Fibroblast of villous mesenchyme (primary cell): ENCODE results near the gene AAR2.

DNA sequence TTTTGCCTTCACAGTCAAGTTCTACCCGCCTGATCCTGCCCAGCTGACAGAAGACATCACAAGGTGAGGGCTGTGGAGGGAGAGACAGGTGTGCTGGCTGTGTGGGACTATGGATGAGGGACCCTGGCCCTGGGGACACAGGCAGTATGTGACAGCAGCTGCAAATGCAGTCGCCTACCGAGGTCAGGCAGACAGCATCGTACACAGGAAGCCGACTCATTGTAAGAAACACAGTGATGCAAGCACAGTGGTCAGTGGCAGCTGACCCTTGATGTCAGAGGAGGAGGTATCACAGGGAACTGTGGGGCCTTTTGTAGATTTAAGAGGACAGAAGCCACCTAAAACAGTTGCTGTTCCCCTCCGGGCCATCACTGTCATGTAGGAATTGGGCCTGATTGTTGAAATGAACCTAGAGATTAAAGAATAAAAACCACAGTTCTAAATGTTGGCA is 27.8 kb downstream of the EPB41L1 start:
- CAGE, long polyA plus RNA, result no peak

GRCh38 chr20:36221484-36222250 is 14.6 kb upstream of the AAR2 start:
- CAGE, long polyA plus RNA, result no peak

DNA sequence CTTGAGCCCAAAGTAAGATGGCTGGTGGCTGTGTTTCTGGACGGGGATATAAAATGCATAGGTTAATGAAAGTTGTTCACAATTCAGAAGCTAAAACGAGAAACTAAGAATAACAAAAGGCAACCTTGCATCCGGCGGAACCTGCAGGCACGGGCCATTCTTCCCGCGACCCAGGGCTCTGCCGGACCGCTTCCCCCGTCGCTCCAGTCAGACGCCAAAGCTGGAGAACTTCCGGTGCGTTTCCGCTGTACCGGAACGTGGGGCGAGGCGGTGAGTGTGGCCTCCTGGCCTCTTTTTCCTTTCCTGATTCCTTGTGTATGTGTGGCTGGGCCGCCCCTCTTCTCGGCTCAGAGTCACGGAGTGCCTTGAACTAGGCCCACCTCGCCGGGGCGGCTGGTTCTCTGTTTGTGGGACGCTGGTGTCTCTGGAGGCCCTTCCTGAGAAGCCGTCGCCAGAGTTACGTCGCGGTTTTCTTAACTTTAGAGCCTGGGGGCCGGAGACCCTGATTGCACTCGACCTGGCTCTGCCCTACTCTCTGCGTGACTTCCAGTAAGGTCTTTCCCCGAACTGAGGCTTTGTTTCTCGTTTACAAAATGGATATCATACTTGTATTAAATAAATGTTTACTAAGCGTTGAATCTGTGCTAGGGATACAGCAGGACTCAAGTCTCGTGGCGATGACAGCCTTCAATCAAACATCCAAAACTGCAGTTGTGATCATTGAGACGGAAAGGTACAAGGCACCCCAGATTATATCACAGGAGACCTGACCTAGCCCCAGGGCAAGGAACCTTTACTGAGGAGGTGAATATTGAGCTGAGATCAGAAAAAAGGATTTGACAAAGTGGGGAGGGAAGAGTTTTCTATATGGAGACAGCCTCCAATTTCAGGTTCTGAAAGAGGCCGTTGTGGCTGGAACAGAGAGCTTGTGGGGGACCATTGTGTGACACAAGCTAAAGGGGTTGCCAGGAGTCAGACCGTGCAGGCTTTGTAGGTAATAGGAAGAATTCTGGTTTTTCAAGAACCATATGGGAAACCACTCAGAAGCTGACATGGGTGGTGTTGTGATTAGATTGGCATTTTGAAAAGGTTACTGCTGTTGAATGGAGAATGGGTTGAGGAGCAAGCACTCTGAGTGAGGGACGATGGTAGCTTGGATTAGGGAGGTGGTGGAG is at the start of gene AAR2:
AAR2 (plus strand) TSS at position 245 of the 1,175 bp plus-strand sequence.
- CAGE, long polyA plus RNA, result no peak

GRCh38 chr20:36460398-36460984 is 80.8 kb upstream of the MYL9 start:
- CAGE, long polyA plus RNA, result no peak

DNA sequence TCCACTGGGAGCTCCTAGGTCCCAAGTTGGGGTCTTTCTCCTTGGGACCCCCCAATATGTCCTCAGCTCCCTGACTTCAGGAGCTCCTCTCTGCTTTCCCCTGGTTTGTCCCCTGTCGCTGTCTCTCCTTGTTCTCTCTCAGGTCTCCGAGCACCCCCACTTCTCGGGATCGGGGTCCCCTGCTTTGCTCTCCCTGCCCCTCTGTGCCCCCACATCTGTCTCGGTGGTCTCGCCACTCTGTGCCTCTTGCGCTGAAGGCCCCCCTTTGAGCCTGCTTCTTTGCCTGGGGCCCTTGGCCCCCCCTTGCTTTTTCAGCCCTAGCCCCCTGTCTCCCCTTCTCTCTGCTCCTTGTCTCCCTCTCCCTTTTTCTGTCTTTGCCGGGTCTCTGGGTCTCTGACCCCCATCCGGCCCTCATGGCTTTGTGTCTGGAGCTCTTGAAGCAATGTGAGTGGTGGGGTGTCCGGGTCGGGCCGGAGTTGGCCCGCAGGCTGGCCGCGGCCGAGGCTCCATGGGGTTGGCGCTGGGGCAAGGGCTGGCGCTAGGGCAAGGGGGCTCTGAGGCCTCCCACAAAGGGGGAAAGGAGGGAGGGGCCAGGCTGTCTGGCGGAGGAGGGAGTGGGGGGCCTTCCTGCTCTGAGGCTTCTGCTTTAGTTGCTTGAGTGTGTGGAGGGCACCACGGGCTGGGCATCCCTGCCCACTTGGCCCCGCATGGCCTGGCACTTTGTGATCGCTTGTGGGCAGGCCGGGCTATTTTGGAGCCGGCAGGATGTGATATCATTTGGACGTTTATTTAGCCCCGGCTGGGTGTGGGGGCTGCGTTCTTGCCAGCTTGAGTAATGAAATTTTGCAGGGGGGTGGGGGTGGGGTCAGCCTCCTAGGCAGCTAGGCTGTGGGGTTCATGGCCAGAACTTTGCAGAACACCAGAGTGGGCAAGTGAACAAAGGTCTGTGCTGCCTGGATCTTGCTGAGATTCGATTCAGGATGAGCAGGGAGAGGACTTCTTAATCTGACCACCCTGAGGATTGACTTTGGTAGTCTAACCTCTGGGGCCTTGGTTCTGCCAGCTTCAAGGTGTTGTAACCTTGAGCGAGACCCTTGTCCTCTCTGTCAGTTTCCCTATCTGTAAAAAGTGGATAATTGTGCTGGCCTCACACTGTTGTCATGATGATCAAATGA is 78.8 kb upstream of the MYL9 start:
- CAGE, long polyA plus RNA, result no peak

DNA sequence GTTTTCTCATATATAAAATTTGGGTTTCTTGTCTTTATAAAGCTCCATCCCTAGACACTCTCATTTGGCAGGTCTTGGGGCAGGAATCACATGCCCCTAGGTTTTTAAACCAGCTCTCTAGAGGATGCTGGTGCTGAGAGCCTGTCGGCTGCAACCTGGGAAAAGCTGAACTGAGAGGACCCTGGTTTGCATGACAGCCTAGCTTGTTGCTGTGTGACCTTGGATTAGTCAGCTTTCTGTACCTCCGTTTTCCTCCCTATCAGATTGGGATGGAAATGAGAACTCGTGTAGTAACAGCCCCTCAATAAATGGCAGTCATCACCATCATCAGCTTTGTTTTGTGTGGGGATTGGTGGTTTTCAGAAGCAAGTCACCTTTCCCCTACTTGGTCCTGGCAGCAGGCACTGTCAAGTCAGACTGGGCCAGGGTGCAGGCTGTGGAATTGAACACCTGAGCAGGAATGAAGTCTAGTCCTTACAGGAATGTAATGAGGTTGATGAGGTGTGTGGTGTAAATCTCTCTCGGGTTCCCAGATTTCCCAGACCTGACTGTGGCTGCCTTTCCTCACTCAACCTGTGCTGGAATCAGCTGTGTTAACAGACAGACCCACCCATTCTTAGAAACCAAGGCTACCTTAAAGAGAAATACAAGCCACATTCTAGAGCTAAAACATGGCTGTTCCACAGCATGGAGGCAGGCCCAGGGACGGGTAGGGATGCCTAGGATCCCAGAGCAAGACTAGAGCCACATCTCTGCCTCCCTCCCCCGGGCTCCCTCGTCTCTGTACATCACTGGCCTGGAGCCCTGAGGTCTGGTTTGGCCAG is 75.1 kb upstream of the MYL9 start:
- CAGE, long polyA plus RNA, result no peak

DNA sequence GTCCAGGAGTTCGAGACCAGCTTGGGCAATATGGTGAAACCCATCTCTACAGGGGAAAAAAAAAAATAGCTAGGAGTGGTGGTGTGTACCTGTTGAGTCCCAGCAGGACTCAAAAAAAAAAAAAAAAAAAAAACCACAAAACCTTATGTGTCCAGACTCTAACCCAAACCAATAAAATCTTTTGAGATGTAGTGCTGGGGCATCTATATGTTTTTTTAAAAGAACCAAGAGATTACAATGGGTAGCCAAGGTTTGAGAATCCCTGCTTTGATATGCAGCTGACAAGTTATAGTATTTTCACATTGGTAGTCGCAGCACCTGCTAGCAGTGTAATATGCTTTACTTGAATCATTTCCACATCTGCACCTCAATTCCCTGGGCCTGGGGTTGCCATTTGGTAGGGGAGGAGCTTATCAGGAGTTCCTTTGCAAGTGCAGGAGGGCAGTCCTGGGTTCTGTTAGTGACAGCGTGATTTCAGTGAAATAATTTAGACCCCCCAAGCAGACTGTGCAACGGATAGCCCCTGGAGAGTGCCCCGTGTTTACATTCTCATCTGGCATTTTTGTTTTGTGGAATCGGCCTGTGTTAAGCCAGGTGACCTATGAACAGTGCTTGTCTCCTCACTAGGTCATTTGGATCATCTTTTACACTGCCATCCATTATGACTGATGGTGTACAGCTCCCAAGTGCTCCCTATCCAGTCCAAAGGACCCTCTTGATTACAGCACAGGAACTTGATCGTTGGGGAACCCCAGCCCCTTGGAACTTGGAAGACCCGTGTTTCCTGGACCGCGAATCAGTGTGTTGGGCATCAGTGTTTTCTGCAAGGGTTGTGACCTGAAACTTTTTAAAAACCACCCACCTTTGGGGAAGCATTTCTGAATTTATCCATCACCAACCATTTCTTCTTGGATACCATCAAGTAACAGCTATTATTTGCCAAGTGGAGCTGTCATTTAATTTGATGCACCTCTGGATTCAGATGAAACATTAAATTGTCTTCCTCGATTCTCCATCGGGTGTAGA is 6.1 kb downstream of the RAB5IF start:
- CAGE, long polyA plus RNA, result no peak

DNA sequence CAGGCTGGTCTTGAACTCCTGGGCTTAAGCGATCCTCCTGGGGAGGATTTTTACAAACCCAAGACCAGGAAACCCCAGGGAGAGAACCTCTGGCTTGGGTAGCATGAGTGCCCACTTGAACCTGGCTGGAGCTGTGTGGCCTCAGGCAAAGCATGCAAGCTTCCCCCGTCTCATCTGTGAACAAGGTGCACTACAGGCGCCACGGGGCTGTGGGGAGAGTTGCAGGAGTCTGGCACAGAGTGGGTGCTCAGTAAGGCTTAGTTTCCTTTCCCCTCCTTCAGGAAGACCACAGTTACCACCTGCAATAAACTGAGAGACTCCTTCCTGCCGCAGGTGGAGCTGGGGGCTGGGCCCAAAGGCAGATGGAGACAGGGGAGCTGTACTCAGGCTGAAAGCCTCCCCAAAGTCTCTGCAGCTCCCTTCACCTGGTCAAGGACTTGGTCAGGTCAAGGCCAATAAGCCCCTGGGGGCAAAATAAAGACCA is 1.8 kb downstream of the SLA2 start:
- CAGE, long polyA plus RNA, result no peak

DNA sequence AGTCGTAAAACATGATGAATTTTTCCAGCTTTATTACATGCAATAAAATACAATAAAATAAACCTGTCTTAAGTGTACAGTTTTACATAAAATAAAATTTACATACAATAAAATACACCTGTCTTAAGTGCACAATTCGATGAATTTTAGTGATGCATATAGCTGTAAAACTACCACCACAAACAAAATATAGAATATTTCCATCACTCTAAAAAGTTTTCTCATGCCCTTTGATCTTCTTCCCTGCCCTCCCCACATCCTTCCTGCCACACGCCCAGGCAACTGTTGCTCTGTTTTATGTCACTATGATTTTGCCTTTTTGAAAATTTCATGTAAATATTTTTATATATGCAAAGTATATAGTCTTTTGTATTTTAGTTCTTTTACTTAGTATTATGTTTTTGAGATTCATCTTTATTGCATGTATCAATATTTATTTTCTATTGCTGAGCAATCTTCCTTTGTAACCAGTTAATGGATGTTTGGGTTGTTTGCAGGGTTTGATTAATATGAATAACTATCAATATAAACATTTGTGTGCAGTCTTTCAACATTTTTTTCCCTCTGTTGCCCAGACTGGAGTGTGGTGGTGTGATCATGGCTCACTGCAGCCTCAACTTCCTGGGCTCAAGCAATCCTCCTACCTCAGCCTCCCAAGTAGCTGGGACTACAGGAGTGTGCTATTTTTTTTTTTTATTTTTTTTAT is 23.7 kb upstream of the SAMHD1 start:
- CAGE, long polyA plus RNA, result no peak

DNA sequence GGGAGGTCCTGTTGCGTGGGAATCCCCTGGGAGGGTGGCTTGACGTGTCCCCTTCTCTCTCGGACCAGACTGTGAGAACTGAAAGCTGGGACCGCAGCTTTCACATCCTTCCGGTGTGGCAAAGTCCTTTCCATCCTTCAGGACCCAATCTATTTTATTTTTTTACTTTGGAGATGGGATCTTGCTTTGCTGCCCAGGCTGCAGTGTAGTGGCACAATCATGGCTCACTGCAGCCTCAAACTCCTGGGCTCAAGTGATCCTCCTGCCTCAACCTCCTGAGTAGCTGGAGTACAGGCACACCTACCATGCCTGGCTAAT is 9.1 kb upstream of the SRC start:
- CAGE, long polyA plus RNA, result no peak

- CAGE, long polyA plus RNA, result no peak
These were observed 1.3 kb upstream of the SRC start for GRCh38 chr20:37344247-37345485.

DNA sequence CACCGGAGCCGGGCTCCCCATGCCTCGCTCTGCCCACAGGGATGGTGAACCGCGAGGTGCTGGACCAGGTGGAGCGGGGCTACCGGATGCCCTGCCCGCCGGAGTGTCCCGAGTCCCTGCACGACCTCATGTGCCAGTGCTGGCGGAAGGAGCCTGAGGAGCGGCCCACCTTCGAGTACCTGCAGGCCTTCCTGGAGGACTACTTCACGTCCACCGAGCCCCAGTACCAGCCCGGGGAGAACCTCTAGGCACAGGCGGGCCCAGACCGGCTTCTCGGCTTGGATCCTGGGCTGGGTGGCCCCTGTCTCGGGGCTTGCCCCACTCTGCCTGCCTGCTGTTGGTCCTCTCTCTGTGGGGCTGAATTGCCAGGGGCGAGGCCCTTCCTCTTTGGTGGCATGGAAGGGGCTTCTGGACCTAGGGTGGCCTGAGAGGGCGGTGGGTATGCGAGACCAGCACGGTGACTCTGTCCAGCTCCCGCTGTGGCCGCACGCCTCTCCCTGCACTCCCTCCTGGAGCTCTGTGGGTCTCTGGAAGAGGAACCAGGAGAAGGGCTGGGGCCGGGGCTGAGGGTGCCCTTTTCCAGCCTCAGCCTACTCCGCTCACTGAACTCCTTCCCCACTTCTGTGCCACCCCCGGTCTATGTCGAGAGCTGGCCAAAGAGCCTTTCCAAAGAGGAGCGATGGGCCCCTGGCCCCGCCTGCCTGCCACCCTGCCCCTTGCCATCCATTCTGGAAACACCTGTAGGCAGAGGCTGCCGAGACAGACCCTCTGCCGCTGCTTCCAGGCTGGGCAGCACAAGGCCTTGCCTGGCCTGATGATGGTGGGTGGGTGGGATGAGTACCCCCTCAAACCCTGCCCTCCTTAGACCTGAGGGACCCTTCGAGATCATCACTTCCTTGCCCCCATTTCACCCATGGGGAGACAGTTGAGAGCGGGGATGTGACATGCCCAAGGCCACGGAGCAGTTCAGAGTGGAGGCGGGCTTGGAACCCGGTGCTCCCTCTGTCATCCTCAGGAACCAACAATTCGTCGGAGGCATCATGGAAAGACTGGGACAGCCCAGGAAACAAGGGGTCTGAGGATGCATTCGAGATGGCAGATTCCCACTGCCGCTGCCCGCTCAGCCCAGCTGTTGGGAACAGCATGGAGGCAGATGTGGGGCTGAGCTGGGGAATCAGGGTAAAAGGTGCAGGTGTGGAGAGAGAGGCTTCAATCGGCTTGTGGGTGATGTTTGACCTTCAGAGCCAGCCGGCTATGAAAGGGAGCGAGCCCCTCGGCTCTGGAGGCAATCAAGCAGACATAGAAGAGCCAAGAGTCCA is 57.7 kb downstream of the SRC start:
- CAGE, long polyA plus RNA, result no peak

- CAGE, long polyA plus RNA, result no peak
These were observed 67.3 kb downstream of the SRC start for GRCh38 chr20:37413259-37413691.

- CAGE, long polyA plus RNA, result no peak
These were observed 6.6 kb upstream of the NNAT start for GRCh38 chr20:37514339-37515054.

- CAGE, long polyA plus RNA, result no peak
These were observed 1.5 kb downstream of the BLCAP start for GRCh38 chr20:37525981-37526846.

DNA sequence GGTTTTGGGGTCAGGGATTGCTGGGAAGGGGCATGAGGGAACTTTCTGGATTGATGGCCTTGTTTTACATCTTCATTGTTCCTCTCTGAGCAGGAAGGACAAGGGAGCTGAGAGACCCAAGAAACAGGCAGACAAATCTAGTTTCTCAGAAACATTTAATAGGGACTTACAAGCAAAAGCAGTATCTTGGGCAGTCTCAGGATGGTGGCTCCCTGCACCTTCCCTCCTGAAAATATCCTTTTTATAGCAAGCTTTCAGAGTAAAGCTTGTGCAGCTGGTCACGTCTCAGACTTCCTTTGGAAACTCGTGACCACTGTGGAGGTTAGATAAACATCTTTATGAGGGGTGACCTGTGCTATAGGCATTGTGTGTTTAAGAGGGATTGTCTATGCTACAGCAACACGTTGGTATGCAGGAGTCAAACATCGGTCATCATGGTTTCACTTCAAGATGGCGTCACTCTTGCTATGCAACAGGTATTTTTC is 14.4 kb upstream of the BLCAP start:
- CAGE, long polyA plus RNA, result no peak

DNA sequence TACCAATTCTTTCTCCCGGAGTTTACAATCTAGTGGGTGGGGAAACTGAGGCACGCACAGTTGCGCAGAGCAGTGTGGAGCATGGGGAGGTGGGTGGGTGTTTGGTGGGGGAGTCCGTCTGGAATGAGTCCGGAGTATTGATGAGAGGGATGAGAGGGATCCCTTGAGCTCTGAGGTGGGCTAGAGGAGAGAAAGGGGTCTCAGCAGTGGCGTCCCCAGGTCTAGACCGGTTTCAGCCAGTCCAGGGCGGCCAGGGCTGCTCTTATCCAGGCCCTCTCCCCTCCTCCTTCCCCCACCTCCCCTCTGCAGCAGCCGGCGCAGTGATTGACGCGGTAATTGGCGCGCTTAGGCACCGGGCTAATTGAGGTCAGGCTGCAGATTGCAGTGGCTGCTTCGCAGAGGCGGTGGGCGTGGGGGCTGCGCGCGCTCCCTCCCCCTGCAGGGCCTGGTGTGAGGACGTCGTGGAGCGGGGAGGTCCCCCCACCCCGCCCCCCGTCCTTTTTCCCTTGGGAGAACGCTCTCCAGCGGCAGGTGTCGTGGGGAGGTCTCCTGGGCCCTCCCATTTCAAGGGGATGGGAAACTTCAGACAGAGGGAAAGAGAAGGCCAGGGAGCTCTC is 70.3 kb upstream of the BLCAP start:
- CAGE, long polyA plus RNA, result no peak

GRCh38 chr20:37988765-37989370 is 44.4 kb downstream of the TTI1 start:
- CAGE, long polyA plus RNA, result no peak

DNA sequence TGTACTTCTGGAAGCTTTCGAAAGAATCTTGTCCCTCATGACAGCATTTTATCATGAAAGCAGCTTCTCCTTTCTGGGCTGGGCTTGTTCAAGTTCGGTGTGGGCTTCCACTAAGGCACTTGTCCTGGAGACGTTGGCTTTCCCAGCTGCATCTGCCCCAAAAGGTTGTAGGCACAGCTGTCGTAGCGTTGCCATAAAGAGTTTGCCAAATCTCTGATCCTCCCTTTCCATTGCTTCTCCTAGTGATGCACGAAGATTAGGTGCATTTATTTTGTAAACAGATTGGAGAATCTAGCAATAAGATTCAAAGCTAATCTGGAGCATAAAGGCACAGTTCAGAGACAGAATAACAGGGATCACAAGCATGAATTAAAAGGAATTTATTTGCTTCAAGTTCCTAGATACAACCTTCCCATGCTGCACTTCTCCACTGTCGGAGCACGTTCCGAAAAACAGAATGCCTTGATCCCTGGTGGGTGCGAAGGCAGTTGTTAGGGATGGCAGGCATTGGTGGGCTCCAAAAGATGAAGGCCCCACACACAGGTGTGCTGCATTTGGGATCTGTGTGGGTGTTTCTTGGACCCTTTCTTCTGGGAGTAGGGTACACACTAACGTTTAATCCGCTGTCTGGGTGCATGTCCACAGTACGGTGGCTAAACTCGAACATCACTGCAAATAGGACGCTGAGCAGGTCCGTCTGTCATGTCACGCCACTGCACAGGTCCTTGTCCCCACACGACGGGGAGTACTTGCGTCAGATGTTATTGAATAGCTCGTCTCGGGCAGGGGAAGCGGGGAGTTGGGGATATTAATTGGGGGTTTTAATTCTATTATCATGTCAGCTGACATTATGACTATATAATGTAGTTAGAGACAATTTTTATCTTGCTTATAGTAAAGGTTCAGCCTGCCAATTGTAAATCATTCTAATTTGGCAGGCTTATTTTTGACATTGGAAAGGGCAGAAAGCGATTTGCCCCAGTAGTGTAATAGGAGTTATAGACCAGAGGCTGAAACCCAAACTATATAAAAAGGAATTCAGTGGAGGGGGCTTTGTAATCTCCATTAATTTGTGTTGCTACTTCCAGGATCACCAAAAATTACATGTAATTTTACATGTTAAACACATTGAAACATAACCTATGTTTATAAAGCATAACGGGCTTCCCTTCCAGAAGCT is 57.0 kb downstream of the RPRD1B start:
- CAGE, long polyA plus RNA, result no peak

- CAGE, long polyA plus RNA, result no peak
These were observed 61.8 kb downstream of the RPRD1B start for GRCh38 chr20:38095443-38095712.